Mesenchymal stem cell of Wharton's jelly (primary cell): ENCODE measurements around the gene ZNF556.

DNA sequence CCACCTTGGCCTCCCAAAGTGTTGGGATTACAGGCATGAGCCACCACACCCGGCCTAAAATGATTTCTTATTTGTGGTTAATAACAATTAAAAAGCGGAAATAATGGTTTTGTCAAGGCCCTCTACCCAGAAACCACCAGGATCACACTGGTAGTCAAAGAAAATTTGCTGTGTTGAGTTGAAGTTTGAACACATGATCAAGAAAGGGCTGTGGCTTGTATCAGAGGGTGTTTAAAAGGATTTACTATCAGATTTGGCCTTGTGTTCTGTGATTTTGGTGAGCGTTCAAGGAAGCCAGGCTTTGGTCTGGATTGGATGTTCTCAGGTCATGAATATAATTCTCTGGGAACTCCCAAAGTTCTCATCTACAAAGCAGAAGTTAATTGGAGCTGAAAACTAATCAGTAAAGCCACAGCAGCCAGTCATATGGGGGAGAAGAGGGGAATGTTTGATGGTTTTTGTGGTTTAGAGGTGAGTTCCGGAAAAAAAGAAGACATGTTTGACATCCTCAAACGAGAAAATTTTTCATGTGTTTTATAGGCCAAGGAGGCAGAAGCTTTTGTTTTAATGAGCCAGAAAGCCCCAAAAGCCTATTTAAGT, 10.6 kb upstream of the ZNF556 start:
- CAGE, long polyA plus RNA = no peak

GRCh38 chr19:2866670-2867568, at the start of gene ZNF556:
Gene ZNF556, plus strand, starts transcription at chr19:2867335.
- CAGE, long polyA plus RNA = no peak

GRCh38 chr19:2971170-2971602, 6.2 kb upstream of the TLE6 start:
- CAGE, long polyA plus RNA = no peak

DNA sequence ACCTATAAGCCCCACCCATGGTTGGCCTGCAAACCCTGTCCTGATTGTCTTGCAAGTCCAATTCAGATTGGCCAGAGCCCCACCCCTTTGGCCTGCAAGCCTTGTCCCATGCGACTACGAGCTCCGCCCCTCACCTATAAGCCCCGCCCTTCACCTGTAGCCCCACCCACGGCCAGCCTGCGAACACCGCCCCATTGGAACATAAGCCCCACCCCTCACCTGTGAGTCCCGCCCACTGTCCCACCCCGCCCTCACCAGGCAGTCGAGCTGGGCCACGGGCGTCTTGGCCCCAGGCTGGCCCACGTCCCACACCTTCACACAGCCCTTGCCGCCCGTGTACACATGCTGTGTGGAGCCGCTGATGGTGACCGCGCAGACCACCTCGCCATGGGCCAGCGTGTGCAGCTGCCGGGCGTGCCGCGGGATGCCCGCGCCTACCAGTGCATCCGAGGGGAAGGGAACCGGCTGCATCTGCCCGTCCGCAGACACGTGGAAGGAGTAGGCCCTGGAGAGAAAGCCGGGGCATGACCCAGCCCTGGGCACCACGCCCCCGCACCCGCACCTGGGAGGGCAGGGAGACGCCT, 22.8 kb downstream of the TLE2 start:
- CAGE, long polyA plus RNA = no peak

DNA sequence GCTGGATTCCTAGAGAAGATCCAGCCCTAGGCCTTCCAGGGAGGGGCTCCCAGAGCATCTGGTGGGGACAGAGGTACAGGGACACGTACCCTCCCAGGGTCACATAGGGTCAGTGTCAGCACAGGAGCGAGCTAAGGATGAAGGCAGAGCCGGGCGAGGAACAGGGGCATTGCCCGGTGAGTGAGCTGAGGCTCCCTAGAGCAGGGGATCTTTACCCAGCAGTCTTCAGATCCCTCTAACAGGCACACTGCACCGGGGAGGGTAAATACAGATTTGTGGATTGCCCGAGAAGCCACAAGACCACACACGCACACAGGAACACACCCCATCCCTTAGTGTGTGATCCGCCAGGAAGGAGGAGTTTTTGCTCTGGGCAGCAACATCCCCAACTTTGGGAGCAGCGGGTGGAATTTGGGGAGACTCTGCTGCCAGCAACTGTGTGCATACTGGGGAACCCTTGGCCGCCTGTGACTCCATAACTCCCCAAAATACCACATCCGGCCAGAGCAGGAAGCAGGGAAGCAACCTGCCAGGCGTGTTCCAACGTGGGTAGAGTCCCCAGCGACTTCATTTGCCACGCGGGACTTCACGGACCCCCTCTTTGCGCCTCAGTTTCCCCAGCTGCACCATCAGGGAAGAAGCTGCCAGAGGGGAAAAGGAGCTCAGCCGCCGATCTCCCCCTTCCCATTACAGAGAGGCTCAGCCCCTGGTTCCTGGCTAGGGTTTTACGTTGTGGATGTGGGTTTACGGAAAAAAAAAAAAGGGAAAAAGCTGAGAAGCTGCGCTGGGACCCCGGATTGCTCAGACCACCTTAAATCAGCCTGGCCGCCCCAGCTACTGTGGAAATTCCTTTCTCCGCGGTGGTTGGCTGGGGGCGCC, 5.9 kb upstream of the TLE2 start:
- CAGE, long polyA plus RNA = no peak

- CAGE, long polyA plus RNA = no peak
These were observed 29.5 kb upstream of the NFIC start for GRCh38 chr19:3336543-3337603.

GRCh38 chr19:3374420-3375207, 8.2 kb downstream of the NFIC start:
- CAGE, long polyA plus RNA = no peak

GRCh38 chr19:3376003-3376392, 9.6 kb downstream of the NFIC start:
- CAGE, long polyA plus RNA = no peak

GRCh38 chr19:3381600-3382629, 15.5 kb downstream of the NFIC start:
- CAGE, long polyA plus RNA = no peak

- CAGE, long polyA plus RNA = no peak
These were observed 38.4 kb downstream of the NFIC start for GRCh38 chr19:3404508-3405469.

- CAGE, long polyA plus RNA = no peak
These were observed 49.5 kb downstream of the NFIC start for GRCh38 chr19:3415801-3416375.

DNA sequence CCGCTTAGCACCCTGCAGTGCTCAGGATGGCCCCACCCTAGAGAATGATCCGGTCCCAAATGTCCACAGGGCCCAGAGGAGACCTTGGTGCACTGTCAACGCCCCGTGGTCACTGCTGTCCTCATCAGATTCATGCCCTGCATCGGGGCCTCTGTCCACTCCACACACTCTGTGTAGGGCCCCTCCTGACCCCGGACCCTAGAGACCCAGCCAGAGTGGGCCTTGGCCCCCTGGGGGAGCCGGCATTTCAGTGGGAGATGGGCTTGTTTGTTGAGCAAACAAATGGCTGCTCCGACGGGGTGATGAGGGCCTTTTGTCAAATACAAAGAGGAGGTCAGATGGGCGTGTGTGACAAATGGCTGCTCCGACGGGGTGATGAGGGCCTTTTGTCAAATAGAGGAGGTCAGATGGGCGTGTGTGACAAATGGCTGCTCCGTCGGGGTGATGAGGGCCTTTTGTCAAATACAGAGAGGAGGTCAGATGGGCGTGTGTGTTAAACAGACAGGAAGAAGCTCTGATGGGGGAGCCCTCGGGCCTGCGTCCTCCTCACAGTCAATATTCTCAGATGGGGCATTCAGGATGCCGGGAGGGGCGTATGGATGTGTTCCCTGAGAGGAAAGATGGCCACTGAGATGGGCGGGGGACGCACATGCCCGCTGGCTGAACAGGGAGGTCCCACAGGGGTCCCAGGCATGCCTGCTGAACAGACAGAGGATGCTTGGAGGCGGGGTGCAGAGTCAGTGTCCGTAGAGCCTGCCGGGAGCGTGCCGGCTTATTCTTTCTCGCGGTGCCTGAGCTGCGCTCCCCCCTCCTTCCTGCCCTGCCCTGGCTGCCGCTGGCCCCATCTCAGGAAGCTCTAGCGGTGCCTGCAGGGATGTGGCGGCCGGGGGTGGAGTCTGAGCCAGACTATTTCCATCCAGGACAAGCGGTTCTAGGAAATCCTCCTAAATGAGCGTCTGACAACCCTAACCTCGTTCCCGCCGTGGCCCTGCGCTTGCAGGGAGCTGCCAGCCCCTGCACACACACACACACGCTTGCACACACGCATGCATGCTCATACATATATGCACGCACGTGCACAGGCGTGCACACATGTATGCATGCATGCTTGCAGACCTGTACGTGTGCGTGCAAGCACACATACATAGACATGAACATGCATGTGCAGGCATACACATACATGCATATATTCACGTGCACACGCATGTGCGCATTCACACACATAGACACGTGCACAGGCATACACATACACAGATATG, 36.1 kb downstream of the SMIM24 start:
- CAGE, long polyA plus RNA = no peak

DNA sequence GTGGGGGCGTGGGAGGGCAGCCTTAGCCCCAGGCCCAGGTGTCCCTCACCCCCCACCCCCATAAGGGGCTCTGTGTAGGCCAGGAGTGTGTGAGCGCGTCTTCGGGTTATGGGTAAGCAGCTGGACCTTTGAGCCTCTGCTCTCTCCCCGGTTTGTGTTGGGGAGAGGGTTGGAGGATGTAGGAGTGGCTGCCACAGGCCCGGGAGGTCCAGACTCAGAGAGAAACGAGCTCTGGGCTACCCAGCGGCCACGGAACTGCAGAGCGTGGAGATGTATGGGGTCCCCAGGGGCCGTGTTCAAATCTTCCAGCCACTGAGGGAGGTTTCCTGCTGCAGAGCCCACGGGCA, 23.0 kb downstream of the SMIM24 start:
- CAGE, long polyA plus RNA = no peak

DNA sequence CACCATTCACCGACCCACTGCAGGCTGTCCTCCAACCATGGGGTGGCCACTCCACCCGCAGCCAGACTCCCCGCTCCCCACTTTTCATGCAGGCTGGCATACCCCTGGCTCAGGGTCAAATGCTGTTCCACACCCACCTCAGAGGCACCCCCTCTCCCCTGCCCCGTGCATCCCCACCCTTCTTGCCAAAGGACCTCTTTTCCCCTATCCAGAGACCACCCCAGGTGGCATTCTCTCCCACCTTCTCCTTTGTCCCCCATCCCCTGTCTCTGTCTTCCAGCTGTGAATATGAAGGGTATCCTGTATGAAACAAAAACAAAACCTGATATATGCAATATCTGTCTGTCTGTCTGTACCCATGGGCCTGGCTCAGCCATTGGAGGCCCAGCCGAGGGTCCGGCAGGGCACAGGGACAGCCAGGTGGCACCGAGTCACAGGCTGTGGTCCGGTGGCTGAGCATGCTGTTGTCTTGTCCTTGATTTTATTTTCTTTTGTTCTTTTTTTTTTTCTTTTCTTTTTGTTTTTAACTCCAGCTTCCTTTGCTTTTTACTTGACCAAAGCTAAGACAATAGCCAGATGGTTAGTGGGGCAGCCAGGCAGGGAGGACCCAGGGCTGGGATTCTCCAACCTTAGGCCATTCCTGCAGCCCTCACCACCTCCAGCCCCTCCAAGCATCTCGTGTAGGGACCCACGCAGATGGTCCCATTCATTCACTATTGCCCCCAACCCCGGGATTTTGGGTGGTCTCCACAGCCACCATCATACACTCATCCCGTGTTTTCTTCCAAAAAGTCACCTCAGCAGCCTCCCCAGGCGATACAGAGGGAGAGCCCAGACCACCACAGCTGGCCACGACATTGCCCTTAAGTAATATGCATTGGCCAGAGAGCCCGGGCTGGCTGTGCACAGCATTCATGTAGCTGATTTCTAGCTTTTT, 14.3 kb downstream of the SMIM24 start:
- CAGE, long polyA plus RNA = no peak

DNA sequence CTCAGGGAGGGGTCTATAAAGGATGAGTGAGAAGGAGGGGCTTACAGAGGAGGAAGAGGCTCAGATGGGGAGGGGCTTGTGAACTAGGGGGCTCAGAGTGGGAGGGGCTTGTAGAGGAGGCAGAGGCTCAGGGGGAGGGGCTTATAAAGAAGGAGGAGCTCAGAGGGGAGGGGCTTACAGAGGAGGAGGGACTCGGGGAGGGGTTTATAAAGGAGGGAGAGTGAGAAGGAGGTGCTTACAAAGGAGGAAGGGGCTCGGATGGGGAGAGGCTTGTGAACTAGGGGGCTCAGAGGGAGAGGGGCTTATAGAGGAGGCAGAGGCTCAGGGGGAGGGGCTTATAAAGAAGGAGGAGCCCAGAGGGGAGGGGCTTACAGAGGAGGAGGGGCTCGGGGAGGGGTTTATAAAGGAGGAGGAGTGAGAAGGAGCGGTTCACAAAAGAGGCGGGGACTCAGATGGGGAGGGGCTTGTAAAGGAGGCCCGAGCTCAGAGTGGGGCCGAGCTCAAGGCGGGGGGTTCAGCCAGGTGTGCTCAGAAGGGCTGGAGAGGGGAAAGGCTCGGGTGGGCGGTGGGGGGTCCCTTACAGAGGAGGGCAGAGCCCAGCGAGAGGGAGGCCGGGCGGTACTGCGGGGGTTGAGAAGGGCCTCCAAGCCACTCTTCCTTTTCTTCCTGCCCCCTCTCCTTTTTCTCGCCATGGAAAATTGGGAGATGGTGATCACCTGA, 535 bp downstream of the SMIM24 start:
- CAGE, long polyA plus RNA = no peak

- CAGE, long polyA plus RNA = no peak
These were observed 1.3 kb downstream of the FZR1 start for GRCh38 chr19:3507333-3507866.

DNA sequence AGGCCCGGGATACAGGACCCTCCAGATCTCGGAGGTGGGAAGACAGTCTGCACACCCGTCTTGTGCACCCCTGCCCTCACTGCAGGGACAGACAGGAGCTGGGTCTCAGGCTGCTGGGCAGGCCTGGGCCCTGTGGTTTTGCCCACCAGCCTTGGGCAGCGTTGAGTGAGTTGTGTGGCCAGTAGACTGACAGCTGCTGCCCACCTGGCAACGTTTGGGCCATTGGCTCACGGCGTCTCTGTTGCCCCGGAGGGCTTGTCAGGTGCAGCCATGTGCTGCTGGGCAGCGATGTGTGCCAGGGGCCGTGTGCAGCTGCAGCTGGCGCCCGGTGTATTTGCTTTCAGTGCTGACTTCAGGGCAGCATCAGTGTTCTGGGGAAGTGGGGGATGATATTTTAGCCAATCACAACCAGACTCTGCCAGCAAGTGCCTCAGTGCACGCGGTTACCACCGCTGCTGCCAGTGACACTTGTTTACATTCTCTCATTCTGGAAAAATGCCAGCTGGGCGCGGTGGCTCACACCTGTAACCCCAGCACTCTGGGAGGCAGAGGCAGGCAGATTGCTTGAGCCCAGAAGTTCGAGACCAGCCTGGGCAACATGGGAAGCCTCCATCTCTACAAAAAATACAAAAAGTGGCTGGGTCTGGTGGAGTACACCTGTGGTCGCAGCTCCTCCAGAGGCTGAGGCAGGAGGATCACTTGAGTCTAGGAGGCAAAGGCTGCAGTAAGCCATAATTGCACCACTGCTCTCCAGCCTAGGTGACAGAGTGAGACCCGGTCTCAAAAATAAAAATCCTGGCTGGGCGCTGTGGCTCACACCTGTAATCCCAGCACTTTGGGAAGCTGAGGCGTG, 10.7 kb downstream of the FZR1 start:
- CAGE, long polyA plus RNA = no peak

- CAGE, long polyA plus RNA = no peak
These were observed 3.7 kb upstream of the TEKTIP1 start for GRCh38 chr19:3534800-3536096.

- CAGE, long polyA plus RNA = no peak
These were observed 3.9 kb upstream of the TBXA2R start for GRCh38 chr19:3610491-3611073.

DNA sequence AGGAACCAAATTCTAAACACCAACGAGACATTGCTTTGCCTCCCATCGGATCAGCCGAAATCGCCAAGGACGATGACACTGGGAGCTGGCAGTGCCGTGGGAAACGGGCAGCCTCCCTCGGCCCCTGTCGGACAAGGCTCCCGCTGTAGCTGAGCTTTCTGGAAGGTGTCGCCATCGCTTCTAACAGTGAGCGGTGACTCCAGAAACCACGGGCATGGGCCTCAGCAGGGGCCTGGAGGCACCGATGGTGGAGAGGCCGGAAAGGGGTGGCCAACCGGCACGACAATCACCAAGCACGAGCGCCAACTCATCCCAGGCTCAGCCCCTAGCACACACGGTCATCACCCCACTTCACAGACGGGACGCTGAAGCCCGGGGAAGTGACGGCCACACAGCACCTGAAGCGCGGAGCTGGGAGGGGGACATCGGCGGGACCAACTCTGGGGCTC, 2.3 kb downstream of the PIP5K1C start:
- CAGE, long polyA plus RNA = no peak